SJSA1 (cell line): ENCODE results near the gene TBC1D5.

- RAMPAGE, long total RNA, result no peak
Observed at GRCh38 chr3:16055389-16056818, 118.6 kb upstream of the GALNT15 start.

GRCh38 chr3:16068939-16069504 lies 105.5 kb upstream of the GALNT15 start:
- RAMPAGE, long total RNA, result no peak

DNA sequence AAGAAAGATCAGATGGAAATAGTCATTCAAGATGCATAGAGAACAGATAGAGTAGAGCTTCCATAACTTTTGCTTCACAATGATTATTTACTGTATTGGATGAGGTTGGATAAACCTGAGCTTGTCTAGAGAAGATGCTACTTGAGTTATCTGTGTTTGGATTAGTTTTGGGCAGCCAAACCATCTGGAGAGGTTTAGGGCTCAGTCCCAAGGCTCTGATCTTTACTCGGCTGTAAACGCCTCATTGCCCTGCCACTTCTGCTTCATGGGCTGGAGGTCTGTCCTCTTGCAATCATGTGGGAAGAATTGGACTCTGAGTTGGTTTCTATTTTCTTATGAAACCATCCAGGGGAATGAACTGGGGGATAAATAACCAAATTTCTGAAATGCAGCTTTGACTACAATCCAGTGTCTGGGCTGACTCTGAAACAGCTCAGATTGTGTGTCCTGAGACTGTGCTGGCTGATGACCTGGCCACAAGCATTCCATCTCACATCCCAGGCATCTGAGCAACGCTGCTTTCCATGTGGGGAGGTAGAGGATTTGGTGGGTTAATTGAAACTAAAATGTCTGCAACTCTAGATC lies 71.1 kb upstream of the GALNT15 start:
- RAMPAGE, long total RNA, result no peak

- RAMPAGE, long total RNA, result no peak
Observed at GRCh38 chr3:16175561-16175875, 1.0 kb downstream of the GALNT15 start.

- RAMPAGE, long total RNA, result no peak
Observed at GRCh38 chr3:16301433-16301855, 36.4 kb downstream of the OXNAD1 start.

DNA sequence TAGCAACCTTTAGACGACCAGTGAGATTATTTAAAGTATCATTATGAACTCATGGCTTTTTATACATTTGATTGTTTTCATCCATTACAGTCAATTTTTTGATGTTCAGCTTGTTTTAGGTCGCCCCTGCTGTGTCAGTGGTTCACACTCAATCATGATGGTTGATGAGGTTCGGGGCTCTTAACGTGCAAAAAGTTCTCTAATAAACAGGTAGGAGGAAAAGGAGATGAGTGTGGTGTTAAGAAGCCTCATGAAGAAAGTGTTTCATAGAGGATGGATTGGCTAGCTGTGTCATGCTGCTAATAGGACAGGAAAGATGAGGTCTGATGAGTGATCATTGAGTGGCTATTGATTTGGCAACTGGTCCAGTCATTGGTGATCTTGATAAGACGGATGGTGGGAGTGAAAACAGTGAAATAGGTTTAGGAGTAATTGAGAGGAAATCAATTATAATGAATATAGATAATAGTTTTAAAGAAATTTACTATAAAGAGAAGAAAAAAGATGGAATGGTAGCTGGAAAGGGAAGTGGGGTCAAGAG lies 42.2 kb downstream of the OXNAD1 start:
- RAMPAGE, long total RNA, result no peak

DNA sequence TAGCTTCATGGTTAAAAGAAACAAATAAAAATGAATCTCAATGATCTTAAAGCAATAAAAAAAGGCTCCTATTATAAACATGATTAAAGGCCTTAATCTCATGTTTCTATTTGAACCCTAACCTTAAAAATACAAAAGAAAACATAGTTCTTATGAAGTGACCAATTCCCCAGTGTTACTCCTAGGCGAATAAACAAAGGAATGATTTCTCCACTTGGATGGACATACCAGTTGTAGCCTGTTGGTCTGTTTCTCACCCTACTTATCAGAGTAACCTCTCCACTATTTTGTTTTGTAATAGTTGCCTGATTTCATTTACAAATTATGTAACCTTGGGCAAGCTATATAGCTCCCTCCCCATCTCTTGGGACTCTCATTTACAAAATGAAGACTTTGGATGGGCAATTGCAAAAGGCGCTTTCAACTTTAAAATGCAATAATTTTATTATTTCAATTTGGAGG lies 74.4 kb downstream of the RFTN1 start:
- RAMPAGE, long total RNA, result no peak

DNA sequence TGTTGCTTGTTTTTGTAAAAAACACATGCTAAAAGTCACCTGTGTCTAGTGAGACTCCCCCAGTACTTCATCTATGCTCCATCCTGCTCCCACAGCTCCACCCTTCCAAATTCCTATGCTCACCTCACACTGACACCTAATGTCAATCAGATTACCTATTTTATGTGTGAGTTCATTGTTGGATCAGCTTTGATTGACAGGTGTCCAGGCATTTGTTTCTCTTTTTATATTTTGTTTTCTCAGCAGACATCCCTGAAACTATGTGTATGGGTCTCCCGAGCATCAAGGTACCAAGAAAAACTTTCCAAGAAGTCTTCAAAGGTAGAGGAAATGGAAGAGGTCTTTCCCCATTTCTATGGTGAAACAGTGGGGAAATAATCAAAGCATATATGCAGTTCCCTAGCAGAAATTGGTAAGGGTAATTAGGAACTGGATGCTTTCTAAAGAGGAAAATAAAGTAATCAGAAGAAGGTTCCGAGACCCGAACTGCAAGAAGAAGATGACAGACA lies 13.3 kb downstream of the RFTN1 start:
- RAMPAGE, long total RNA, result no peak

DNA sequence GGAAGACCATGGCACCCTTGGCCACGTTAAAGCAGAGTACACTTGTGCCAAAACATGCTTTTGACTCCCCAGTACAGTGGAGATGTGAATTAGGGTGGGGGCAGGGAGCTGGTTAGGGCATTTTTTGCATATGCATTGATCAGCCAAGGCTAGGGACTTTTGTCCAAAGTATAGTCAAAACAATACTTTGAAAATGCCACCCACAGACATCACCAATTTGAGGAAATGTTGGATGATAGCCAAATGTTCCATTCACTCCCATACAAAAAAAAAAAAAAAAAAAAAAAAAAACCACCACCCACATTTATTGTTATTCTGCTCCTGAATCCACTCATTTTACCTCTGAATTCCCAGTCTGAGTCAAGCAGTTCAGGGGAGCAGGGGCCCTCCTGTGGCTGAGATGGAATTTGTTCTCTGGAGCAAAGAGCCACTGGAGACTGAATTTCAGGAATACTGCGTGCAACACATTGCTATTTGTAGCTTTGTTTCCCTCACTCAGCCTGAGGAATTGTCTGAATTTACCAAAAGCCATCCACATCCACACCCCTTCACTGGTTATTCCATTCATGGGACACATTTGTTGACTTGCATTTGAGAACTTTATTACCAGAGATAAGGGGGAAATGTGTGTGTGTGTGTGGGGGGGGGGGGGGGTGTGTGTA lies 3.6 kb upstream of the RFTN1 start:
- RAMPAGE, long total RNA, result no peak

GRCh38 chr3:16536136-16536449 lies 22.6 kb upstream of the RFTN1 start:
- RAMPAGE, long total RNA, result no peak

DNA sequence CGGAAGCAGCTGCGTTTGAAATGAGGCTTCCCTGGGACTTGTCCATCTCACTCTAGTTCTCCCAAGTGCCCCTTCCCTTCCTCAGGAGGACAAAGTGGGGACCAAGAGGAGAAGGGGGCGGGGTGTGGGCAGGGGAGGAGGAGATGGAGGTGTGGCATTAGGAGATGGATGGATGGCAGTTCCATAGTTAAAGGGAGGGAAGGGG lies 58.6 kb upstream of the DAZL start:
- RAMPAGE, long total RNA, result no peak

DNA sequence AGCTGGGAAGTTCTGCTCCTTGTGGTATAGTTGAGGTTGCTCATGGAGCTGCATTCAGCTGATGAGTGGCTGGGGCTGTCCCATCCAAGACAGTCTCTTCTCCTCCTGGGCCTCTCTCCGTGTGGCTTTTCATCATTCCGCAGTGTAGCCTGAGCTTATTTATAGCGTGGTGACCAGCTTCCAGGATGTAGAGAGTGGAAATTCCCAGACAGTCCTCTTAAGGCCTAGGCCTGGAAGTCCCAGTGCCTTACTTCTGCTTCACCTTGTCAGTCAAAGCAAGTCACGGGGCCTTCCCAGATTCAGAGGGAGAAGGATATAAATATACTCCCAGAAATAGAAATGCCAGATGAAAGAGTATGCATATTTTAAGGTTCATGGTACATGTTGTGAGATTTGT lies 136.7 kb upstream of the DAZL start:
- RAMPAGE, long total RNA, result no peak

DNA sequence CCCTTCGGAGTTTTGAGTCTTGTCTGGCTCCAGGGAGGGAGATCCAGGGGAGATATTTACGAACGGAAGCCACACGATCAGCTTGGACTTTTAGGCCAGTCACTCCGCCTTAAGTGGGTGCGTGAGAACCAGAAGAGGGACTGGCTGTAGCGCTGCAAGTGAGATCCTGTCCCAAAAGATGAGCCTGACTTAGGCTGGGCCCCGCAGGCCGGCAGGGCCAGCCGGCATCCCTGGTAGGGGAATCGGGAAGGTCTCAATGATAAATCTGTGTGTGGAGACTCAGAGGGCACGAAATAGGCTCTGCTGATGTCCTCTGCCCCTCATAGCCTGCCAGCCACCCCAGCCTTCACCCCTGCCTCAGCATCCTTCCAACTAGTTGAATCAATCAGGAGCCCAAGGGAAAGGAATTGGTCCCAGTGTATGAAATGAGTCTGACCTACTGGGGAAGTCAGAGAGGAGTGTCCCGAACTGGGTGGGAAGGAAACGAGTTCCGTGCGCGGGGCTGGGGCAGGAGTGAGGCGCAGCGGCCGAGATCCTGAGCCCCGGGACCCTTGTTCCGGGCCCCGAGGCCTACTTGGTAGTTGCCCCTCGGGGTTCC lies 1.3 kb upstream of the PLCL2 start:
- RAMPAGE, long total RNA, result no peak

- RAMPAGE, long total RNA, result no peak
Observed at GRCh38 chr3:16885067-16885768, 463 bp downstream of the PLCL2 start.

GRCh38 chr3:17090117-17090645 lies 205.4 kb downstream of the PLCL2 start:
- RAMPAGE, long total RNA, result no peak

- RAMPAGE, long total RNA, result no peak
Observed at GRCh38 chr3:17330103-17330715, 412.2 kb downstream of the TBC1D5 start.

- RAMPAGE, long total RNA, result no peak
Observed at GRCh38 chr3:17516931-17517211, 225.6 kb downstream of the TBC1D5 start.

DNA sequence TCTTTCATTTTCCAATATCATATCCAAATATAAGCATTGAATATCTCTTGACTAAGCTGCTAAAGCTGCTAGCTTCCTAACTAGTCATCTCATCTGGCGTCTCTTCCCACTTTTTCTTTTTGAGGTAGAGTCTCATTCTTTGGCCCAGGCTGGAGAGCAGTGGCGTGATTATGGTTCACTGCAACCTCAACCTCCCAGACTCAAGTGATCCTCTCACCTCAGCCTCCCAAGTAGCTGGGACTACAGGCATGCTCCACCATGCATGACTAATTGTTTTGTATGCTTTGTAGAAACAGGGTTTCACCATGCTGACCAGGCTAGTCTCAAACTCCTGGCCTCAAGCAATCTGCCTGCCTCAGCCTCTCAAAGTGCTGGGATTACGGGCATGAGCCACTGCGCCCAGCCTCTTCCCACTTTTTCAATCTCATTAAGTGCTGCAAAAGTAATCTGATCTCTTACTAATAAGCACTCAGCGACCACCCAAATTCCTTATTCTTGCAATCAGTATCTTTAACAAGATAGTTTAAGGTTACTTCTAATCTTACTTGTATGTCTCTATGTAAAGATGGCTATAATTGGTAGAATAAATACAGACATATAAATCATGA lies 132.2 kb downstream of the TBC1D5 start:
- RAMPAGE, long total RNA, result no peak

DNA sequence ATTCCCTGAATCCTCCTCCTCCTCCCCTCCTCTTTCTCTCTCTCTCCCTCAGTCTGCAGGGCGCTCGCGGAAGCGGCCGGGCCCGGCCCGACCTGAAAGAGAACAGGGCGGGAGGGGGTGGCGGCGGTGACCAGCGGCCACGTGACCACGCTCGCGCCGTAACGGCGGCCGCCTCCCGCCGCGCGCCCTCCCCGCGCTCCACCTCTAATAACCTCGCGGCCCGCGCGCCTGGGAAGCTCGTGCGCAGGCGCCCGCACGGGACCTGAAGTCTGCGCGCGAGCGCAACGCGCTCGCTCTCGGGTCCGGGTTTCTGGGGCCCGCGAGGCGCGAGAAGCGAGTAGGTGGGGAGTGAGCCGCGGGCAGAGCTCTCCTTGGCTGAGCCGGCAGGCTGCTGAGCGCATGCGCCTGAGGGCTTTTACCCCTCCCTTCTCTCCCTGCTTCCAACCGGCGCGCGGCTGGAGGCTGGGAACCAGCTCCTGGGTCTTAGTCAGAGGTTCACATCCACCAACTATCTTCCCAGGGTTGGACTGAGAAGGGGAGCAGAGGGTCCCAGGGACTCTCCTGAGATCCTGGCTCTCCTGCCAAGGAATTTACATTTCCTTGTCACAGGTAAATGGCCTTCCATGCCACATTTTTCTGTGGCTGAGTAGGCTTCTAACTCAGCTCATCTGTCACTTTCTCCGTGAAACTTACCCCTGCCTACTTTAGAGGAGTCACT lies at the start of gene TBC1D5:
TBC1D5 (minus strand) TSS at position 122 of the 718 bp plus-strand sequence.
- RAMPAGE, long total RNA, result no peak

DNA sequence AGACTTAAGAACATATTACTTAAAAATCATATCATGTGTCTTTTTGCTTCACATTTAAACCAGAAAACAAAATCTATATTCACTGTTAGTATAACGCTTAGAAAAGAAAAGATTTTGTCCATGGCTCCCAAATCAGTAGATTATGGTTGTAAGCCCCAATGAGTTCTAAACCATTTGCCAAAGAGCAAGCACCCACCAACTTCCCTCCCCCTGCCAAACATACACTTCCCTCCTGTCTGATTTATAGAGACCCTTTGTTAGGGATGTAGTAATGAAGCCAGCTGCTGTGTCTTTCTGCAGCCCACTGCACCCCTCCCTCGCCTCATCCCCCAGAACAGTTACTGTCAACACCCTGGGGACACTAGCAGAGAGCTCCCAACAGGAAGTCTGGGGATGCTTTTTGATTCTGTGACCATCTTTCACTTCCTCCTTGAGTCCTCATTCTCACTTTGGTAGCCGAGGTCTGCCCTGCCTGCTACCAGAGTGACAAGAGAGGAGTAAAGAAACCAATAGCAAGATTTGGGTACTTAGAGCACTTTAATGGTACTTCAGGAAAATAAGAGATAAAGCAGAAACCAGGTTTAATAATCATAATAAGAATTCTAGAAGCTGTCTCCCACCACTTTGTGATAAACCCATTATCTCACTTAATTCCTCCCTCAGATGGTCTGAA lies 201.6 kb downstream of the SATB1 start:
- RAMPAGE, long total RNA, result no peak